Neural cell (in vitro differentiated cells): ENCODE results near the genes GIPC1 and OR1I1.

- RAMPAGE, long total RNA = no peak
These were observed 31.2 kb upstream of the ASF1B start for GRCh38 chr19:14167437-14168225.

- RAMPAGE, long total RNA = no peak
These were observed 47.8 kb upstream of the ADGRE5 start for GRCh38 chr19:14333328-14333907.

DNA sequence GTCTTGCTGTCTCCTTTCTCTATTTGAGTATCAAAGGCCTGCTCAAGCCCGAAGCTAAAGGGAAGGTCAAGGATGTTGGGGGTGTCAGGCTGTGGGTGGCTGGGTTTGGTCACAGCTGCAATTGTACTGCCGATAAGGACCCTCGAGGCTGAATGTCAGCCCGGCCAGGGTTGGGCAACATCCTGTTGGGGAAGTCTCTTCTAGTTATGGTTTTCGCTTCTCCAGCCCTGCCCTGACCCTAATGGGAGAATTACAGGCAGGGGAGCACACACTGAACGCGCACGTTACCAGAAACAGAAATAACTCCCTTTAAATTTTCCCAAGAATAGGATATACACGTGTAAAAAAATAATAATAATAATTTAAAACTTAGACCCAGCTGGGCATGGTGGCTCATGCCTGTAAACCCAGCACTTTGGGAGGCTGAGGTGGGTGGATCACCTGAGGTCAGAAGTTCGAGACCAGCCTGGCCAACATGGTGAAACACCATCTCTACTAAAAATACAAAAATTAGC, 24.9 kb upstream of the ADGRE5 start:
- RAMPAGE, long total RNA = no peak

- RAMPAGE, long total RNA = no peak
These were observed 8.8 kb upstream of the ADGRE5 start for GRCh38 chr19:14372369-14372865.

DNA sequence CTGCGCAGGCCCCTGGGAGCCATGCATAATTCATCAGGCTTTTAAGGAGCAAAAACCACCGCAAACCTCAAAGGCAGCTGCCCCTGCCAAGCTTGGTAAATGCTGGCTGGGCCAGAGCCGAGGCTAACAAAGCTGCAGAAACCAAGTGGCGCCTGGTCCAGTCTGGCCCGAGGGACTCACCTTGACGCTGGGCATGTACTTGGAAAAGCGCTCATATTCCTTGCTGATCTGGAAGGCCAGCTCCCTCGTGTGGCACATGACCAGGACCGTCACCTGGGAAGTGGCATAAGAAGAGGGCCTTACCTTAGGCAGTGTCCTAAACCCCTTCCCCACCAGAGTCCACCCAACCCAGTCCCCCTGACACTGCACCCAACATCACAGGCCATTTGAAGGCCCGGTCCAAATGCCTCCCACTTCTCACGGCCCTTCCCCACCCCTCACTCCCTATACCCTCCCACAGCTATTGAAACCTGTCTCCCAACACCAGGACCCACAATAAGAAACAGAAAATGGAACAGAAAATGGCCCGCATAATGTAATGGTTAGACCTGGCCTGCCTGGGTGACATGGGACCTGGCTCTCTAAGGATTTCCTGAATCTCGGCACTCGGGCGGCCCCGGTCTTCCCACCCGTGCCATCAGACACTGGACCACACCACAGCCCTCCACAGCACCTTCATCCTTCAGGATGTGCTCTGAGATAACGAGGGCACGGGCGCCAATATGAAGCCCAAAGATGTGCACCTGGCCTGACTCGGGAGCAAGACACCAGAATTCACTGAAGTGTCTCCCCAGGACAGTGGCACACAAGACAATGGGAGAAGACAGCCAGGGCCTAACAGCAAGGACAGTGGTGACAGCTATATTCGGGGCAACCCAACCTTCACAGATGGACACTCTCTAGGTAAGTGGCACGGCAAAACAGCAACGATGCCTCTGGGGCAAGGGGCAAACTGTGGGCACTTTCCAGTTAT, 7.5 kb downstream of the DDX39A start:
- RAMPAGE, long total RNA = no peak

DNA sequence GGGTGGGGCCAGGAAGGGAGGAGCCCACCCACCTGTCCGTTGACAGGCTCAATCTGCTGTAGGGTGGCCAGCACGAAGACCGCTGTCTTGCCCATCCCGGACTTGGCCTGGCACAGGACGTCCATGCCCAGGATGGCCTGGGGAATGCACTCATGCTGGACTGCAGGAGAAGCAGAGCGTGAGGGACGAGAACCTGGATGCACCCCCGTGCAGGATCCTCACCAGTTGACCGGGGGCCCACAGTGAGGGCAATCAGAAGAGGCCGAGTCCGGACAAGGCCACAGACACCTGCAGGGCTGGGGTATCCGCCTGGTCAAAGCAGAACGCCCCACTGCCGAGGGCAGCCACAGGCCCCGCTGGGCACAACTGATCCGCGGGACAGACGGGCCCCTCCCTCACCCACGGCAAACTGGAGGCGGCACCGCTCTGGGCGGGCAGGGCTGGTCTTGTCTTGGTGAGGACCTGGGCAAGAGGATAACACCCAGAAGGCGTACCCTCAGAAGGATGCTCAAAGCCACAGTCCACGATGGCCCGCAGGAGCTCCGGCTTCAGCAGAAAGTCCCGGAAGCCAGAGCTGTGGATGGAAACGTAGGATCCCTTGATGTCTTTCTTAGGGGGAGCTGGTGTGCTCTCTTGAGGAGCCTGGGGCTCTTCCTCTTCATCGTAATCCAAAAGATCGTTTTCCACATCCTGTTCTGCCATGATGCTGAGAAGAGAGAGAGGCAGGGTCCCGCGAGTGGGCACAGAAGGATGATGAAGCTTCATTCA, 6.4 kb downstream of the DDX39A start:
- RAMPAGE, long total RNA = no peak

- RAMPAGE, long total RNA = no peak
These were observed 3.0 kb downstream of the DDX39A start for GRCh38 chr19:14416071-14416690.

DNA sequence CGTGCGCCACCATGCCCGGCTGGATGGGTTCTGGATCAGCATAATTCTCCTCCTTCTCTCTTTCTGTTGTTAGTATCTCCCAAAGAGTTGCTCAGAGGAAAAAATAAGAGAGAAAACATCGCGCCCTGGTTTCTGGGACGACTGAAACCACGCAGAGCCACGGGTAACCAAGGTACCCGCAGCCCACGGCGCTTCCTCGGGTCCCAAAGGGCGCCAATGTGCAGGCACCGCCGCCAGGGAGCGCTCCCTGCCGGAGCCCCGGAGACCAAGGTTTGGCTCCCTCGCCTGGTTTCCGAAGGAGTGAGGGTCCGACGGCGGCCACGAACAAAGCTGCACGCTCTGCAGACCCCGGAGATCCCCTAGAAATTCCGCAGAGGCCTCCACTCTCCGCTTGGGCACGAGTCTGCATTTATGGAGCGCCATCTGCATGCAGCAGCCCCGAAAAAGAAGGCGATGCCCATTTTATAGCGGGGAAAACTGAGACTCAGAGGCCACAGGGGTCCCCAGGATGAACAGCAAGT, 1.2 kb upstream of the PKN1 start:
- RAMPAGE, long total RNA = no peak

- RAMPAGE, long total RNA = no peak
These were observed at the start of gene GIPC1 for GRCh38 chr19:14495701-14496699. GIPC1 (minus strand) TSS chr19:14496127.

- RAMPAGE, long total RNA = no peak
These were observed 5.3 kb upstream of the NDUFB7 start for GRCh38 chr19:14577129-14577699.

- RAMPAGE, long total RNA = no peak
These were observed 21.2 kb downstream of the CLEC17A start for GRCh38 chr19:14603995-14604585.

DNA sequence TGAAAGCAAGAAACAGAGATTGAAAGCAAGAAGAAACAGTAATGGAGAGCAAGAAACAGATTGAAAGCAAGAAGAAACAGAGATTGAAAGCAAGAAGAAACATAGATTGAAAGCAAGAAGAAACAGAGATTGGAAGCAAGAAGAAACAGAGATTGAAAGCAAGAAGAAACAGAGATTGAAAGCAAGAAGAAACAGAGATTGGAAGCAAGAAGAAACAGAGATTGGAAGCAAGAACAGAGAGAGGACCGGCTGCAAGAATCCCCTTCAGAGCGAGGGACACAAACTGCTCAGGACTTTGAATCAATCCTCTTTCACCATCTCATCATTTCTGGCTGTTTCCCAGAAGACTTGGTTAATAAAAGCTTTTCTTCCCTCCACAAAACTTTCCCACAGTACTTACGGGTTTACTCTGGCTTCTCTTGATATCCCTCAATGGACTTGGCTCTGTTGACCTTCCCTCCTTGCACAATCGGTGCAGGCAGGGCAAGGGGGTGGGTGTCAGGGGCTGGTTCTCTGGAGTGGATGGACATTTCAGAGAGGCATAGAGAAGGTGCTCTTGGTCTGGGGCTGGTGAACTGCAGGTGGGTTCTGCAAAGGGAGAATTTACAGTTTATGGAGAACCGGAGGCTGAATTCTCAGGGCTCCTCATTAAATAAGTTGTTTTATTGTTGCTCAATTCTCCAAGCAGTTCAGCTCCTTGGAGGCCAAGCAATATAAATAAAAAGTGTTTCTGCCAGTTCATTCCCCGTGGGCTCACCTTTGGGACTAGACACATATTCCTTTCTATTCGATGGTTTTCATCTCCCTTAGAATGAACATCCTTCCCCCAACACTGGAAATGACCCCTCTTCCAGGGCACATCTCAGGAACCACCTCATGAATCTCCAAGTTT, 25.3 kb downstream of the OR7A5 start:
- RAMPAGE, long total RNA = no peak

DNA sequence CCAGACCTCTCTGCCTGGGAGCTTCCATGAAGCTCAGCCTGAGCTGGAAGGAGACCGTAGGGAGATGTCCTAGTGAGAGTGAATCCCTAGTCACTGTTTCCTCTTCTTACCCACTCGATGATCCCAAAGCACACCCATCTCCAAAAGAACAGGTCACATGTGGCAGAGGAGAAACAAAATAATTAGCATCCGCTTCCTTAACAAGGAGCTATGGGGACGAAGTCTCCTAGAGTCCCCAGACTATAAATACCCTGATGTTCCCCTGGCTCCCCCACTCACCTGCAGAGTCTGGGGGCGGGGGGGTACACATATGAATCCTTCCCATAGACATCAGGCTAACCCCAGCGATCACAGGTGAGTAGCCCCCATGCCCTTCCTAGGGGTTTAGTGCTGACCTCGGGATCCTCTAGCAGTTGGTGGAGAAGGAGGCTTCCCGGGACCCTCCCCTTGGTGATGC, at the start of gene OR1I1:
Gene OR1I1, plus strand, starts transcription at position 289 of the 457 bp plus-strand sequence.
- RAMPAGE, long total RNA = no peak

GRCh38 chr19:15159776-15160716, 34.5 kb upstream of the ILVBL start:
- RAMPAGE, long total RNA = no peak

GRCh38 chr19:15236932-15237871, 5.0 kb upstream of the EPHX3 start:
- RAMPAGE, long total RNA = no peak

GRCh38 chr19:15268785-15269193, 36.5 kb upstream of the EPHX3 start:
- RAMPAGE, long total RNA = no peak

GRCh38 chr19:15376702-15377476, 2.7 kb downstream of the AKAP8 start:
- RAMPAGE, long total RNA = no peak

DNA sequence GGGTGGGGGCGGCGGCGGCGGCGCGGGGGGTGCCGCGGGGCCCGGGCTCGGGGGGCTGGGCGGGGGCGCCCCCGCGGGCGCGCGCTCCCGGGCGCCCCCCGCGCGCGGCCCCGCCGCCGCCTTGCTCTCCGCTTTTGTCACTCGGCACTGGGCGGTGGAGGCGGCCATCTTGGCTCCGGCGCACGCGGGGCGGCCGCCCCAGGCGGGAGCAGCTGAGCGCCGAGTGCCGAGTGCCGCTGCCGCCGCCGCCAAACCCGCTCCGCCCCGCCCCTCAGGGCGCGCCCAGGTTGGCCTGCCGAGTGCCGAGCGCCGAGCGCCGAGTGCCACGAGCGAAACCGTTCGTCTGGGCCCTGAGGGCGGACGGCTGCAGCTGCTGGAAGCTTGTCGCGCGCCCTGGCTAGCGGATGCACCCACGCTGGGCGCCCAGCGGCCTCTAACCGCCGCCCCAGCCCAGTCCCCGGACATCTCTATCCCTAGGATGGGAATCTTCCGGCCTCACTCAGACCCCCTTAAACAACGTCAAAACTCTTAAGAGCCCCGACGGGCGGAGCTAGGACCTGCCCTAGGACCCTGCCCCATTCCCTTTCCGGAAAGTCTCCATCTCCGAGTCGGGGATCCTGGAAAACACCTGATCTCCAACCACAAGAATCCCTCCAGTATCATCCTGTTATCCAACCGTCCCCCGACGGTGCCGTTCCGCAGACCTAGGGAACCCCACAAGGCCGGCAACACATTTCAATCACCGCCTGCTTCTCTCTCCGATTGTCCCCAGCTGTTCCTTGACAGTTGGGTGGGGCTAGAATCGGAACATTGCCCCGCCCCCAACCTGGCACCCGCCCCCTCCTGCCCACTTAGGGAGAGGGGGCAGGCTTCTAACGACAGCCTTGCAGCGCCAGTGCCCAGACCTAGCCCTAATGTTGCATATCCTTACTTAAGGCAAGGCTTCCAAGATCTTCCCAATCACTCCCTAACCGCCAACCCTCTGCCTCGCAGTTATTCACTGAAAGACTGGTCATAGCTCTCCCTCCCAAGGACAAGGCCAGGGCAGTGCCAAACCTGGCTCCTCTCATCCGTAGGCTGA, 14.1 kb upstream of the AKAP8L start:
- RAMPAGE, long total RNA = start-site peak on the plus strand centred at position 325 of the sequence, 41 bp wide, 7 and 8 reads in 2 replicates

DNA sequence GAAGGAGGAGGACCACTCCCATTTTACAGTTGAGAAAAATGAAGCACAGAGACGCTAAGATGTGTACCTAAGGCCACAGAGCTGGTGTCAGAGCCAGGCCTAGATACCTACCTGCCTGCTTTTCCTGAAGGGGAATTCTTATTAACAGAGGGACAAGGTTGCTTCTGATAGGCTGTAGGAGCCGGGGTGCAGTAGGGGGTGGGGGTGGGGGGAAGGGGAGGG, 9.6 kb upstream of the CYP4F22 start:
- RAMPAGE, long total RNA = no peak

DNA sequence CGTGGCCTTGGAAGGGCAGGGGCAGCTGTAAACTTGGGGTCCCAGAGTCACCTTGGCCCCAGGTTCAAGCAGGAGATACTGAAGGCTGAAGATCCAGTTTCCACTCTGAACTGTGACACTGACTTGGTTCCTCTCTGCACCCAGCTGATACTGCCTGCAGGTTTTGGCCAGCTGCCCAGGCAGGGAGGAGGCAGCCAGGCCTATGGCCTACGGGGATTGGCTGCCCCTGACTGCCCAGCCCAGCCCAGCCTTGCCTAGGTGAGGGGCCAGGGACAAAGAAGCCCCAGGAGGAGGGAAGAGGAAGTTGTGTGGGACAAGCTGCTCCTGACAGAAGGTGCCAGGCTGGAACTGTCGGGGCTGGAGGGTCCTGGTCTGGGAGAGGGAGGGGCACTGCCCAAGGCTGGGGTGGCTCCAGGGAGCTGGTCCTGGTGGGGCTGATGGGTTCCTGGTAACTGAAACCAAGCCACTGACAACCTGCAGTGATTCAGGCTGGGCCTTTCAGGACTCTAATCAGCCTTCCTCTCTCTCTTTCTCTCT, 51.6 kb upstream of the CYP4F8 start:
- RAMPAGE, long total RNA = no peak